Subcutaneous adipose tissue (tissue), 3 donors: Measurements from ENCODE around the gene C2orf69.

DNA sequence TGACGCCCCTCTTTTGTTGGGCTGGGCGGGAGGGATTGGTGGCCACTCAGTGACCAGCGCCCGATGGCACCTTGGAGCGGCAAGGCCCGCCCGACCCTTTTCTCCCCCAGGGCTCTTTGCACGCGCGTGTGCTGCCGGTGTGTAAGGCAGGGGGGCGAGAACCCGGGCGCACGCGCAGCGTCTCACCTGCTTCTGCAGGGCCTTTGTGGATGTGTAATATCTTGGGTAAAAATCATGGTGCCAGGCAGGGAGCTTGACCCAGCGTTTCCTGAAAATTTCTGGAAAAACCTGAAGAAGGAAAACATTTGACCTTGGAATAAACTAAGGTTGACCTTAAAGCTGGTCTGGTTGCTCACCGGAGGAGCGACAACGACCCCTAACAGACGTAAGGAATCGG is 321 bp downstream of the HSPE1 start:
- PRO-cap, result no peak
- RAMPAGE, long total RNA, 3 experiments, result no peak in any of the 3 experiments

GRCh38 chr2:197514715-197515091 is 1.2 kb upstream of the MOB4 start:
- PRO-cap, result no peak
- RAMPAGE, long total RNA, 3 experiments, result no peak in any of the 3 experiments

DNA sequence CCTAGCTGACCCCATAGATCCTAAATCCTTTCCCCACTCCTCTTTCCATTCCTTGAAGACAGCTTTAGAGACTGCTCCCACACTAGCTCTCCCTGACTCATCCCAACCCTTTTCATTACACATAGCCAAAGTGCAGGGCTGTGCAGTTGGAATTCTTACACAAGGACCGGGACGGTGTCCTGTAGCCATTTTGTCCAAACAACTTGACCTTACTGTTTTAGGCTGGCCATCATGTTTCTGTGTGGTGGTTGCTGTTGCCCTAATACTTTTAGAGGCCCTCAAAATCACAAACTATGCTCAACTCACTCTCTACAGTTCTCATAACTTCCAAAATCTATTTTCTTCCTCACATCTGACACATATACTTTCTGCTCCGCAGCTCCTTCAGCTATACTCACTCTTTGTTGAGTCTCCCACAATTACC is 66.0 kb downstream of the MOB4 start:
- PRO-cap, result no peak
- RAMPAGE, long total RNA, 3 experiments, result no peak in any of the 3 experiments

GRCh38 chr2:197673010-197673469 is 2.3 kb downstream of the RFTN2 start:
- PRO-cap, result no peak
- RAMPAGE, long total RNA, 3 experiments, result no peak in any of the 3 experiments

DNA sequence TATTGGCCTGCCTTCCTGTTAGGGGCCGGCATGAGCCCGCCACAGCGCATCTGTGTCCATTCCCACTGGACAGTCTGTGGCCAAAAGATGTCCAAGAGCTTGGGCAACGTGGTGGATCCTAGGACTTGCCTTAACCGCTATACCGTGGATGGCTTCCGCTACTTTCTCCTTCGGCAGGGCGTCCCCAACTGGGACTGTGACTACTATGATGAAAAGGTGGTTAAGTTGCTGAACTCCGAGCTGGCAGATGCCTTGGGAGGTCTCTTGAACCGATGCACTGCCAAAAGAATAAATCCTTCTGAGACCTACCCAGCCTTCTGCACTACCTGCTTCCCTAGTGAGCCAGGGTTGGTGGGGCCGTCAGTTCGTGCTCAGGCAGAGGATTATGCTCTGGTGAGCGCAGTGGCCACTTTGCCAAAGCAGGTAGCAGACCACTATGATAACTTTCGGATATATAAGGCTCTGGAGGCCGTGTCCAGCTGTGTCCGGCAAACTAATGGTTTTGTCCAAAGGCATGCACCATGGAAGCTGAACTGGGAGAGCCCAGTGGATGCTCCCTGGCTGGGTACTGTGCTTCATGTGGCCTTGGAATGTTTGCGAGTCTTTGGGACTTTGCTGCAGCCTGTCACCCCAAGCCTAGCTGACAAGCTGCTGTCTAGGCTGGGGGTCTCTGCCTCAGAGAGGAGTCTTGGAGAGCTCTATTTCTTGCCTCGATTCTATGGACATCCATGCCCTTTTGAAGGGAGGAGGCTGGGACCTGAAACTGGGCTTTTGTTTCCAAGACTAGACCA is 1.4 kb downstream of the MARS2 start:
- PRO-cap, result no peak
- RAMPAGE, long total RNA, 3 experiments, result no peak in any of the 3 experiments

GRCh38 chr2:198775672-198776390 is 681.9 kb downstream of the SATB2 start:
- PRO-cap, result no peak
- RAMPAGE, long total RNA, 3 experiments, result no peak in any of the 3 experiments

DNA sequence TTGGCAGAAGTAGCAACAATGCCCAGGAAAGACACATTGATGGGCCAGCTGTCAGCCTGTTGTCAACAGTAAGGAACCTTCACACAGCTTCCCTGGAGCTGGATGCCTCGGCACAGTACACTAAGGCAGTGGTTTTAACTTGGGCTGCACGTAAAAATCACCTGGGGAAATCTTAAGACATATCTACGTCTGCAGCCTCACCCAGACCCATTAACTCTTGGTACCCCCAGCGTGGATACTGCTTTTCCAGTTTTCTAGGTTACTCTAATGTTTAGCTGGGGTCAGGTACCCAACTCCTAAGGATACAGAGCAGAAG is 679.8 kb downstream of the SATB2 start:
- PRO-cap, result no peak
- RAMPAGE, long total RNA, 3 experiments, result no peak in any of the 3 experiments

DNA sequence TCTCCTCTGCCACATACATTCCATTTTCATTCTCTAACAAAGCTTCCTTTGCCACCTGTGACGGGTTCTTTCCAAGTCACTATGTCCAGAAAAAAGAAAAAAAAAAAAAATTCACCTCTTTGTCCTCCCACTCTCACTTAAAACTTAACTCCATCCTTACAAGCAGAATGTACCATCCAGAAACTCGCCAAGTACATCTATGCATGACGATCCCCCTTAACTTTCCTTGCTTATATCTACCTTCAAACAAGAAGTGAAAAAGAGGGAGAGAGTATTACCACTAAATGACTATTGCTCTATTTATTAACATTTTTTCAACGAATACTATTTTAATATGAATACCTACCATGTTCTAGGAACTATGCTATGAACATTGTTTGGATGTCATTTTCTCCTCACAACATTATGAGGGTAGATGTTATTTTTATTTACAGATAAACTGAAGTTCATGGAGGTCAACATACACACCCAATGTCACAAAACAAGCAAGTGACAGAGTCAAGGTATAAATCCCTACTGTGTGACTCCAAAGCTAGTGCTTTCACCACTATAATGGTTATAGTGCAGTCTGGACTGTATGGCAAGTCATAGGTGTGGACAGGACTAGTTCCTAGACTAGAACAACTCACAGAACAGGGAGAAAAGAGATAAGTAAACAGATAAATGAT is 46.5 kb downstream of the SATB2 start:
- PRO-cap, result no peak
- RAMPAGE, long total RNA, 3 experiments, result no peak in any of the 3 experiments

GRCh38 chr2:199460139-199460296 is 2.3 kb upstream of the SATB2 start:
- PRO-cap, result no peak
- RAMPAGE, long total RNA, 3 experiments, result no peak in any of the 3 experiments

DNA sequence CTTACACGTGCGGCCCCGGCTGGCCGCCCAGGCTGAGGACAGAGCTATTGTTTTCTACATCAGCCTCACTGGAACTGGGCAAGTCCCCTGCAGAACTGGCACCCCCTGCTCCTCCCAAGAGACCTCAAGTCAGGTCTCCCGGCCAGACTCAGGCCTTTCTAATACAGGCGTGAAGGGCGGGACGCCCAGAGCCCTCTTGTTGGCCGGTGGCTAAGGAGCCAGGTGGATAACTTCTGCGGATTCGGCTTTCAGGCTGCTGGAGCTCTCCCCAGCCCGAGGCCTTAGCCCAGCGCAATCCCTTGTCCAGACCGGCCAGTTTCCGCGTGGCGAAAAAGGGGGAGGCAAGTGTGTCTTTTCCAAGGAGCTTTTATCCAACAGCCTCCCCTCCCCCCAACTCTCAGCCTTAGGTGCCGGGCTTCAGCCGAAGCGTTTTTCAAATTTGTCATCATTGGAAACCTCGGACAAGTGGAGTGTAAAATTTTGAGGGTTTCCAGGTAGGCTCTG is 9.3 kb upstream of the SATB2 start:
- PRO-cap, result no peak
- RAMPAGE, long total RNA, 3 experiments, result no peak in any of the 3 experiments

DNA sequence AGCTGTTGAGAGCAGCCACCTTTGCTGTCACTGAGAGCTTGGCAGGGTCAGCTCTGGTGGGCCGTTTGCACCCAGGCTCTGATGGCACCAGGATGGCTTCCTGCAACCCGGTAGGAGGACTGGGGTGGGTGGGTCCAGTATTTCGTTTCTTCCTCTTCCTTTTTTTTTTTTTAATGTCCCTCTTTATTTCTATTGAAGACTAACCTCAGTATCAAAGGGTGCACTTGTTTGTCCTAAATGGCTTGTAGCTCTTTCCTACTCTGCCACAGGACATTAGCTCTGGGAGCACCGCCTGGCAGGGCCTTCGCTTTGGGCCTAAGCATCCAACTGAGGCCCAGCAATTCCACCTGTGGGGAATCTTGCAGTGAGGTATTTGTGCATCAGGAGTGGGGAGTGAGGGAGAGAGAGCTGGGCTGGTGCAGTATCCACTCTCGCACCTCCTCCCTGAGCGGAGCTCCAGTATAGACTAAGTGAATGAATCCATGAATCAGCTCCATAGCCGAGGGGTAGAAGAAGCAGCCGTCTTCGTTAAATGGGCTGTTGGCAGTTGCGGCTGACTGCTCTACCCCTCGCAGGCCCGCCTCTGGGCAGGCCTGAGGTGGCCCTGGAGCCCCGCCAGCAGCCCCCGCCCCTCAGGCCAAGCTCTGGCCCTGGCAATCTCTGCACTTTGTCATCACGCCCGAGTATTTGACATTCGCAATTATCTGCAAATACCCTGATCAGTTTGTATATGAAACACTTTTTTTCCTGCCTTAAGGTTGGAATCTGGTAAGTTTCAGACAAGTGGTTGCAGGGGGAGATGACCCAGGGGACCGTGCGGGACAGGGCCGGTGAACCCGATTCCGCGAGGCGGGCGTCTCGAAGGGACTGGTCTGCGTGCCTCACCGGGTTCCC is 10.7 kb upstream of the SATB2 start:
- PRO-cap, result no peak
- RAMPAGE, long total RNA, 3 experiments, result no peak in any of the 3 experiments

DNA sequence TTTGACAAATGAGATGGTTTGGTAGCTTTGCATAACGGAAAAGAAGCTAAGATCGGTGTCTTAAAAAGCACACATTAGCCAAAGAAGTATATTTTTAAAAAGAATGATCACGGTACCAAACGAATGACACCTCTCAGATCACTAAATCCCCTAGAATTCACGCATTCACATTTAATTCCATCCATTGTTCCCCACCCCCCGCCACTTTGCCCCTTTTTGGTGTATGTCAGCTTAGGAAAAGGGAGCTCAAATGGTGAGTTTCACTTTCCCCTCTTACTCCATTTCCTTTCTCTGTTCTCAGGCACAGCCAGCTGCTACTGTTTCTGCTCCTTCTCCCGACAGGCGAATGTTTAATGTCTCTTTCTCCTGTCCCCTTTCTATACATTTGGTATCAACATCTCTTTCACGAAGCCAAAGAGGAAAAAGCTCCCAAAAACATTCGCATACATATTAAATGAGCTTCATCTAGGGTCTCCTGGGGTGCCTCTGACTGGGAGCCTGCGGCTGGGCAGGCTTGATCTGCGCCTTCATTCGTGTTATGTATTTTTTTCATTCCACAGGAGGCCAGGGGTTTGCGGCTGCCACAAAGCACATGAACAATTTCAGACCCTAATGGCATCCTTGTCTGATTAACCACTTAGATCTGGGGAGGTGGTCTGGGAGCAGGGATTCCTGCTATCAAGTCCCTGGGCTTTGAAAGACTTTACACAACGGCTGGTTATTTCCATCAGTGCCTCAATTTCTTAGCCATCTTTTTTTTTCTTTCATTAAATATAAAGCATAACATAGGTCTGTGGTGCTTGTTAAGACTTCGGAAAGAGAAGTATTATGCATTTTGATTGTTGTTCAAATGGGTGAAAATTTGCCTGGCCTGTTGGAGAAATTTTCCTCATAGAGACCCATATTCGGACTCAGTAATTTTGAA is 124.3 kb upstream of the SATB2 start:
- PRO-cap, result no peak
- RAMPAGE, long total RNA, 3 experiments, result no peak in any of the 3 experiments

GRCh38 chr2:199659166-199659805 is 191.7 kb downstream of the FTCDNL1 start:
- PRO-cap, result no peak
- RAMPAGE, long total RNA, 3 experiments, result no peak in any of the 3 experiments

- PRO-cap, result bidirectional peak, plus-strand start at chr2:199911293, minus-strand start at chr2:199911133
- RAMPAGE, long total RNA, 3 experiments, result start-site peak on the plus strand in 3 of 3 experiments, at chr2:199911293-199911328 at its widest, 26 to 133 reads per replicate
Measured at GRCh38 chr2:199910728-199911481, at the start of gene C2orf69. Gene C2orf69, plus strand, starts transcription at chr2:199911293.

GRCh38 chr2:199988225-199988724 is 32.9 kb downstream of the MAIP1 start:
- PRO-cap, result no peak
- RAMPAGE, long total RNA, 3 experiments, result no peak in any of the 3 experiments

DNA sequence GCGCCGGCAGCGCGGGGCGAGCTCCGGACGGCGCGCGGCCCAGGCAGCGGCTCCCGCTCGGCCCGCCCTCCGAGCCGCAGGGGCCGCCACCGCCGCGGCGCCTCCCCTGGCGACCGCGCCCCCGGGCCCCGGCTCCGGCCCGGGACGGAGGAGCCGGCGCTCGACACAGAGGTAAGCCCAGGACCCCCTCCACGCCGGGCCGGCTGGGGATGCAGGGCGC is 169 bp downstream of the SPATS2L start:
- PRO-cap, result no peak
- RAMPAGE, long total RNA, 3 experiments, result start-site peak on the plus strand in 3 of 3 experiments, centred at positions 125 to 131 of the sequence, 156 to 172 reads per replicate

DNA sequence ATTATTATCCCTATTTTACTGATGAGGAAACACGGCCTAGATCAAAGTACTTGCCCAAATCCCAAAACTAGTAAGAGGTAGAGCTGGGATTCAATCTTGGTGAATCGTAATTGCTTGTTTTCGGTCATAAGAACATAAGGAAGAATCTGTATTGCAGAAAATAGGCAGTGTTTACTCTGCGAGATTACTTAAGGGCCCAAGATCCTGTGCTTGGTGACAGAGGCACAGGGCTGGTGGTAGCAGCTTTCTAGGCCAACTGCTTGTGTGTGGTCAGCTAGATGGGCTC is 70.6 kb downstream of the SPATS2L start:
- PRO-cap, result no peak
- RAMPAGE, long total RNA, 3 experiments, result no peak in any of the 3 experiments

- PRO-cap, result no peak
- RAMPAGE, long total RNA, 3 experiments, result no peak in any of the 3 experiments
Measured at GRCh38 chr2:200476764-200477154, 33.1 kb downstream of the KCTD18 start.

- PRO-cap, result no peak
- RAMPAGE, long total RNA, 3 experiments, result no peak in any of the 3 experiments
Measured at GRCh38 chr2:200603931-200604465, 18.2 kb downstream of the AOX1 start.

GRCh38 chr2:200612272-200612797 is 26.5 kb downstream of the AOX1 start:
- PRO-cap, result no peak
- RAMPAGE, long total RNA, 3 experiments, result no peak in any of the 3 experiments